Aortic smooth muscle cell (primary cell): ENCODE measurements around a stretch of chr7.

DNA sequence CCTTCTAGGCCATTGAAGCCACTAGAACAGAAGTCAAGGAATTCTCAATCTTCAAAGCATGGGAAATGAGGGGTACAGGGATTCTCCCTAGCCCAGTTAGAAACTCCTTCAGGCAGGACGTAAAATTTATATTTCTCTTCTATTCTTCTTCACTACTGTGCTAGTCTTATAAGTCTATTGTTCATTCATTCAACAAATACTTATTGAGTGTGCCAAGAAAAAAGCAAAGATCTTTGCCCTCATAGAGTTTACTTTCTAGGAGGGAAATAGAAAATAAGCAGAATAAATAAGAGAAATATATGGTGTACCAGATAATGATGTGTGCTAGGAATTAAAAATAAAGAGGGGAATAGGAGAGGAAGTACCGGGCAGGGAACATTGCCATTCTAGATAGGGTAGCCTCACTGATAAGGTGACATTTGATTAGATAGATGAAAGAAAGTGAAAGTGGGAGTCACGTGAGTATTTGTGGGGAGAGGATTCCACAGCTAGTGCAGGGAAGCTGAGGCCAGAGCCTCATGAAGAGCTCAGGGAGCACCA is 48.9 kb downstream of the CDHR3 start:
- RRBS, result no CpG with 5 or more reads among the region's 3 CpGs

GRCh38 chr7:106153841-106154155 is 41.7 kb upstream of the SYPL1 start:
- RRBS, result no CpG with 5 or more reads among the region's 5 CpGs

DNA sequence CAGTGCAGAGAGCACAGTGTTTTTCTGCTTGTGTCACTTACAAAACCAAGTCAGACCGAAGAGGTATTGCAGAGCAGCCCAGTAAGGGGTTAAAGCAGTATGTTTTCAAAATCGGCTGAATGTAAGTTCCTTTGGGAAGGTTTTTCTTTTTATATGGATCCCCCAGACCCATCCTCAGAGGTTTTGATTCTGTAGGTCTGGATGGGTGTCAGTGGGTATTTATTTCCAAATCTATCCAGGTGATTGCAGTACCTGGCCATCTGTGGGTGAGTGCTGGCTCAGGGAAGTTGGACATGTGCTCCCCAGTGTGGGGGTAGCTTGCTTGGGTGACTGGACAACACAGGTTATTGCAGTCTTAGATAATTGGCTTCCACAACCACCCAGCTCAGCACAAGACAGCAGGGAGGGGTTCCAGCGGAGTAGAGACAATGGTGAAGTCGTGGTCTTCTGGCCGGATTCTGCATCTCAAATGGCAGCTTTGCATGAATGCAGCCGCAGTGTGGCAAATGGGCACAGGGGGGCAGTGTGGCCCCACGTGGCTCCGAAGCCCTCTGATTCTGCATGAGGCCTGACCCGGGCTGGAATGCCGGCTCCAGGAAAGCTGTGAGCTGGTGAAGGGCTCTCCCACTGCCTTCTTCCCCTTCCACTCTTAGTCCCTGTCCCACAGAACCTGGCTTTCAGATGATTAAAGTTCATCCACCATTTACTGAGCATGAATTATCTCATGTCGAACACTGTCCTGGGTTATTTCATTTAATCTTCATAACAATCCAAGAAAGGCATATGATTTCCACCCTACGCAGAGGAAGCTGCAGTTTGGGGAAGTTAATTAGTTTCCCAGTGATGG is 64.5 kb upstream of the SYPL1 start:
- RRBS, result no CpG with 5 or more reads among the region's 12 CpGs

GRCh38 chr7:106178201-106178645 is 66.1 kb upstream of the SYPL1 start:
- RRBS, result no CpG with 5 or more reads among the region's 4 CpGs

DNA sequence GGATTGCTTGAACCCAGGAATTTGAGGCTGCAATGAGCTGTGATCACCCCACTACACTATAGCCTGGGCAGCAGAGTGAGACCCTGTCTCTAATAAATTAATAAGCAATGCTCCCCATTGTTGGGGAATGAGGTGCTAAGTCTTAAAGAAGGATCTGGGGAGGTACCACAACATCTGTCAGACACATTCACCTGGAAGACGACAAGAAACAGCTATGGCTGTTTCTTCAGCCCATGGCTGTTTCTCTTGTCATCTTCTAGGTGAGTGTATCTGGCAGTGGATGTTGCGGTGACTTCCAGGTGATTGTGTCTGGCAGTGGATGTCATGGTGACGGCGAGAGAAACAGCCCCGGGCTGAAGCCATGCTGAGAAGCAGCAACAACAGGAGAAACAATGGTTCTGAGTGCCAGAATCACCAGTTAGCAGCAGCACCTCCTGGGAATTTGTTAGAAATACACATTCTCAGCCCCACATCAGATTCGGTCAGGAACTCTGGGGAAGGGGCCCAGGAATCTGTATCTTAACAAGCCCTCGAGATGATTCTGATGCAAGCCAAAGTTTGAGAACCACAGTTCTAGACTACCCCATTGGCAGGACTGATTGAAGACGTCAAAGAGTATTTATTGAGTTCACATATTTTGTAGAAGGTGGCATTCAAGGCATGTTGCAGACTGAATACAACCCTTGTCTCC is 68.6 kb upstream of the SYPL1 start:
- RRBS, result no CpG with 5 or more reads among the region's 8 CpGs

GRCh38 chr7:106247019-106248065 is 37.4 kb downstream of the NAMPT start:
- RRBS, result no CpG with 5 or more reads among the region's 5 CpGs

DNA sequence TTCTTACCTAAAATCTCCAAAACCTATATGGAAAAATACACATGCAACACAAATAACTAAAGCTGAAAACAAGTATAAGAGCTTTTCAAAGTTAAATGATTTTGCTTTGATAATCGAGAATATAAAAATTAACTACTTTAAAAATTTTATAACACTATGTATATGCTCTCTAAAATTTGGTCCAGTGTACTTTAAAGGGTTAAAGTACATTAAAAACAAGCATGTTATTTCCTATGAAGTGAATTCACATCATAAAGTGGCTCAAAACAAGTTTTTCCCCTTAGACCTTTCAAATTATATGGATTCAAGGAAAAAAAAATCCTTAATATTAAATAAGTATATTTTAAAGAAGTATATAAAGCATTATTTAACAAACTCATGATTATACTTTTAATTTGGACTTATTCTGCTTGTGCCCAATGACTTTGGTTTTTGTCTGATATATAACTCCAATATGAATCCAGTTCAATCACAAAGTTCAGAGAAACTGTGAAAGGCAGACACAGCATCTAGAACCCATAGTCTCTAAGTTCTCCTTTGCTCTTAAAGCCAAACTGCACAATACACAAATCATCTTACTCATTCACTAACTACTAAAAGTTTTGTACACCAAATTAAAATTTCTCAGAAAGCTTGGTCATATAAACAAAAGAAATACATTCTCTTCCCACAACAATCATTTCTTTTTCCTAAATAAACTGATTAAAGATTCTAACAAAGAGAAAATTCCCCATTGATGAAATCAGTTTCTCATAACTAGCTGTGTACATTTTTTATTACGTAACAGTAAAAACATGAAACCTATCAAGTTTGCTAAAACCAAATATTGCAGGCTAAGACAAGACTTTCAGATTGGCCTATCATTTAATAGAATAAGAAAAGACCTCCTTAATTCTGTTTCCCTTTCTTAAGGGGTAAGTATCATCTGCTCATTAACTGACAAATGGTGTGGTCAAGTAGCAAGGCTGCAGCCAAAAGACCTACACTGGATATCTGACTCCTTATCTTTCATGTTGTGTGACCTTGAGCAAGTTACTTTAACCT is 22.8 kb downstream of the NAMPT start:
- RRBS, result no CpG with 5 or more reads among the region's 2 CpGs

DNA sequence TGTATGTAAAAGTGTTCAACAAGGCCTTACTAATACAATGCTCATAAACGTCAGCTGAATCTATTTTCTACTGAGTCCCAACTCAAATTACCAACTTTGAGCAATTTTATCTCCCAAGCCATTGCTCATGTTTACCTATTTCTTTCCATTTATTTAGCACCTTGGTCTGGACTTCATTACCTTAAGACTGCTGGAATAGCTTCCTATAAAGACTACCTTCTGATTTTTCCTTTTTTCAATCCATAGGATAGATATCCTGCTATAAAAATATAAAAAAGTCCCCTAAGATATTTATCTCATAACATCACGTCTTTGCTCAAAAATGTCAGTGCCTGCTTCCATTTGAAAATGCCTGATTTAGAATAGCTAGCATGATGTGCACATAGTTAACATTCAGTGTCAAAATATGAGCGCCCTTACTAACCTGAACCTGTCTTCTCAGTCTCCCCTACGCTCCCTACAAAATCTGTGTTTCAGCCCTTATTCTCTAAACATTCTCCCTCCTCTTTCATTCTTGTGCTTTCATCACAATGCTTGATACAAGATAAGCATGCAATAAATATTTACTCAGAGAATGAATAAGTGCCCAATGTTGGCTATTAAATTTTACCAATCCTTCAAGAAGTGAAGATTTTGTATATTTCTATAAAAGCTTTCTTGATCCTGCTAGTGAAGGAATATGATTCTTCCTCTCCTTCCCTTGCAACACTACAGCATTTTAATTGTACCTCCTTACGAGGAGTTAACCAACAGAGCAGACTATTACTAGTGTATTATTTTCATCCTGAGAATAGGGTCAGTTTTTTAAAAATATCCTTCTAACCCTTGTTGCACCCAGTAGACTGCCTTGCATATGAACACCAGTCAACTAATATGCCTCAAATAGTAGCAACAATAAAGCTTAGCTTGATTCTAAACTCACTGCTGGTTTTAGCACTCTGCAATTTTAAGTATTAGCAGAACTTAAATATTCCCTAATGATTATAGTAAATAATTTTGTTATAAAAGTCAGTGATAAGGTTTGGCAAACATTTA is 18.0 kb downstream of the NAMPT start:
- RRBS, result no CpG with 5 or more reads among the region's 5 CpGs

GRCh38 chr7:106268235-106269674 is 16.0 kb downstream of the NAMPT start:
- RRBS, result no CpG with 5 or more reads among the region's 3 CpGs

- RRBS, result no CpG with 5 or more reads among the region's 7 CpGs
Observed at GRCh38 chr7:106344674-106345185, 59.9 kb upstream of the NAMPT start.

GRCh38 chr7:106347327-106347978 is 62.7 kb upstream of the NAMPT start:
- RRBS, result no CpG with 5 or more reads among the region's 3 CpGs

GRCh38 chr7:106421294-106422007 is 136.7 kb upstream of the NAMPT start:
- RRBS, result no CpG with 5 or more reads among the region's 6 CpGs

DNA sequence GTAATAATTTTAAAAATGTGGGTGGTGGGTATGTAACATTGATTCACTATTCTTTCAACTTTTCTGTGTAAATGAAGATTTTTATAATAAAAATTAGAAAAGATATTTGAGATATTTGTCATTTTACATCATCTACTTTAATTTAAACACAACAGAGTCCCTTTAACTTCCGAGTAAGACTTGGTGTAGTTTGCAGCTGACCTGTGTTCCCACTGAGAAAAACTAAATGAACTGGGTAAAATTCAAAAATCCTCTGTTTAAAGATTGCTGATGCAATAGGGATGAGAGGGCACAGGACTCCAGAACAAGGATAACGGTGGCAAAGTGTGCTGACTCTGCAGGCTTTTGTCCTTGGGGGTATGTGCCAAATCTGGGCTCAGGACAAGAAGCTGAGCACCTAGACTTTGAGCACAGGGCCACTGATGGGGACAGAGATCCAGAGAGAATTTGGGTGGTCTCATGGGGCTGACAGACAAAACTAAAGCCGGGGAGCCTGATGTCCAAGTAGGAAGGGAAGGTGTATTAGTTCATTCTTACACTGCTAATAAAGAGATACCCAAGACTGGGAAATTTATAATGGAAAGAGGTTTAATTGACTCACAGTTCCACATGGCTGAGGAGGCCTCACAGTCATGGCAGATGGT is 156.7 kb downstream of the CCDC71L start:
- RRBS, result no CpG with 5 or more reads among the region's 3 CpGs

GRCh38 chr7:106542352-106543467 is 118.2 kb downstream of the CCDC71L start:
- RRBS, result no CpG with 5 or more reads among the region's 4 CpGs

GRCh38 chr7:106658894-106659550 is 1.9 kb downstream of the CCDC71L start:
- RRBS, result no CpG with 5 or more reads among the region's 3 CpGs

- RRBS, result 2% methylated on average over 31 of the region's 81 CpGs
Observed at GRCh38 chr7:106659551-106660546, 1.1 kb downstream of the CCDC71L start.

- RRBS, result no CpG with 5 or more reads among the region's 9 CpGs
Observed at GRCh38 chr7:107014599-107015228, 29.8 kb upstream of the PRKAR2B start.

GRCh38 chr7:107064295-107064764 is 19.8 kb downstream of the PRKAR2B start:
- RRBS, result no CpG with 5 or more reads among the region's 7 CpGs

- RRBS, result no CpG with 5 or more reads among the region's 4 CpGs
Observed at GRCh38 chr7:107171696-107172106, 2.9 kb downstream of the HBP1 start.

- RRBS, result no CpG with 5 or more reads among the region's 3 CpGs
Observed at GRCh38 chr7:107202917-107203535, 34.2 kb downstream of the HBP1 start.